ENCODE results near the gene PRDX5.

- RRBS = no CpG with 5 or more reads among the region's 1 CpG
CAGE:
- cytosol, long polyA plus RNA = no peak
- long polyA plus RNA = no peak
- nucleus, long polyA plus RNA = no peak
These were observed 3.2 kb upstream of the ENSG00000286264 start for GRCh38 chr11:64237787-64237934.

GRCh38 chr11:64294518-64295028, 3.5 kb downstream of the KCNK4 start:
- RRBS = no CpG with 5 or more reads among the region's 6 CpGs
CAGE:
- cytosol, long polyA plus RNA = no peak
- long polyA plus RNA = no peak
- nucleus, long polyA plus RNA = no peak

DNA sequence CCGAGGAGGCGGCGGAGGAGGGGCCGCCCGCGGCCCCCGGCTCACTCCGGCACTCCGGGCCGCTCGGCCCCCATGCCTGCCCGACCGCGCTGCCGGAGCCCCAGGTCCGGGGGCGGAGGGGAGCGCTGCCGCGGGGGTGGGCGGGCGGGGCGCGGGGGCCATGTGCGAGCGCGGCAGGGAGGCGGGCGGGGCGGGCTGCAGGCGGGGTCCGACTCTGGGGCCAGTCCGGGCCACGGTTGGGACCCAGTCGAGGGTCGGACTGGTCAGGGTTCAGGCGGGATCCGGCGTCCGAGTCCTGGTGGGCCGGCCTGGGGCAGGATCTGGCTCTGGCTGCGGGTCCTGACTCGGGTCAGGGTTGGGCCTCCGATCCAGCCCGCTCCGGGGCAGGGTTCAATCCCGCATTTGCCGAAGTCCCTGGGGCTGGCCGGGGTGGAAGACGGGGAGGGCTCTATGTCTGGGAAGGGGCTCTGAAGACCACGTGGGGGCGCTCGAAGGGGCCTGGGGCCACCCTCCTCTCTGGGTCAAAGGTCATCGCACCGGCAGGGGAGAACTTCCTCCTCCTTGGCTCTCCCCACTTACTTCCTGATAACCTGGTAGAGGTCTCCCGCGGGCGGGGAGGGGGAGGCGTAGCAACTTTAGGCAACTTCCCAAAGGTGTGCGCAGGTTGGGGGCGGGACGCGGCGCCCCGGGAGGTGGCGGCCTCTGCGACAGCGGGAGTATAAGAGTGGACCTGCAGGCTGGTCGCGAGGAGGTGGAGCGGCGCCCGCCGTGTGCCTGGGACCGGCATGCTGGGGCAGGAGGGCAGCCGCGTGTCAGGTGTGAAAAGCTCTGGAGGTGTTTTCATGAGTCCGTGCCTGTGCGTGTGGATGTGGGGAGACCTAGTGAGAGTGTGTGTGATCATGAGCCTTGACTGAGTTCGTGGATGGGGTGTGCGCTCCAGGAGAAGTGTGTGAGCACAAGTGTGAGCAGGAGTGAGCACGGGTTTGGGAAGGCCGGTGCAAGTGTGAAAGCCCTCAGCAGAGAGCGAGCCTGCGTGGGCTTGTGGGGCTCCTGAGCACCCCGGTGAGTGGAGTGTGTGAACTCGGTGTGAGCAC, 656 bp downstream of the ESRRA start:
- RRBS = 4% methylated on average over 34 of the region's 87 CpGs
CAGE:
- cytosol, long polyA plus RNA = no peak
- long polyA plus RNA = no peak
- nucleus, long polyA plus RNA = no peak

- RRBS = 3% methylated on average over 7 of the region's 36 CpGs
CAGE:
- cytosol, long polyA plus RNA = no peak
- long polyA plus RNA = no peak
- nucleus, long polyA plus RNA = no peak
These were observed 668 bp downstream of the TRMT112 start for GRCh38 chr11:64316409-64317373.

- RRBS = under 1% methylated on average over 8 of the region's 79 CpGs
CAGE:
- cytosol, long polyA plus RNA = start-site peak on the minus strand at chr11:64317123-64318074, 12,516 reads; start-site peak on the plus strand at chr11:64318068-64318254, 4,667 reads
- long polyA plus RNA = start-site peak on the minus strand at chr11:64317438-64317579, 11,152 and 7,309 reads in 2 replicates; start-site peak on the plus strand at chr11:64318037-64318274, 3,307 and 2,422 reads in 2 replicates
- nucleus, long polyA plus RNA = start-site peak on the minus strand at chr11:64317529-64317579, 5,382 reads; start-site peak on the plus strand at chr11:64318037-64318205, 2,044 reads
These were observed at the start of gene PRDX5 for GRCh38 chr11:64317374-64318356. TSS of gene PRDX5 (plus strand) at chr11:64318121.

- RRBS = no CpG with 5 or more reads among the region's 10 CpGs
CAGE:
- cytosol, long polyA plus RNA = no peak
- long polyA plus RNA = no peak
- nucleus, long polyA plus RNA = no peak
These were observed 64.2 kb downstream of the SLC22A12 start for GRCh38 chr11:64655099-64655669.

GRCh38 chr11:64711299-64711870, 11.6 kb downstream of the NRXN2 start:
- RRBS = 3% methylated on average over 7 of the region's 34 CpGs
CAGE:
- cytosol, long polyA plus RNA = no peak
- long polyA plus RNA = no peak
- nucleus, long polyA plus RNA = no peak

- RRBS = 60% methylated on average over 1 of the region's 12 CpGs
CAGE:
- cytosol, long polyA plus RNA = no peak
- long polyA plus RNA = no peak
- nucleus, long polyA plus RNA = no peak
These were observed 3.2 kb upstream of the NRXN2 start for GRCh38 chr11:64725896-64726824.

- RRBS = under 1% methylated on average over 42 of the region's 106 CpGs
CAGE:
- cytosol, long polyA plus RNA = start-site peak on the minus strand at chr11:64777695-64777763, 47 reads
- long polyA plus RNA = no peak
- nucleus, long polyA plus RNA = start-site peak on the minus strand at chr11:64777646-64777777, 22 reads; start-site peak on the plus strand at chr11:64777874-64777880, 17 reads
These were observed 772 bp downstream of the SF1 start for GRCh38 chr11:64777287-64778253.

GRCh38 chr11:64854214-64855373, 10.1 kb upstream of the CDC42BPG start:
- RRBS = no CpG with 5 or more reads among the region's 65 CpGs
CAGE:
- cytosol, long polyA plus RNA = no peak
- long polyA plus RNA = no peak
- nucleus, long polyA plus RNA = no peak

DNA sequence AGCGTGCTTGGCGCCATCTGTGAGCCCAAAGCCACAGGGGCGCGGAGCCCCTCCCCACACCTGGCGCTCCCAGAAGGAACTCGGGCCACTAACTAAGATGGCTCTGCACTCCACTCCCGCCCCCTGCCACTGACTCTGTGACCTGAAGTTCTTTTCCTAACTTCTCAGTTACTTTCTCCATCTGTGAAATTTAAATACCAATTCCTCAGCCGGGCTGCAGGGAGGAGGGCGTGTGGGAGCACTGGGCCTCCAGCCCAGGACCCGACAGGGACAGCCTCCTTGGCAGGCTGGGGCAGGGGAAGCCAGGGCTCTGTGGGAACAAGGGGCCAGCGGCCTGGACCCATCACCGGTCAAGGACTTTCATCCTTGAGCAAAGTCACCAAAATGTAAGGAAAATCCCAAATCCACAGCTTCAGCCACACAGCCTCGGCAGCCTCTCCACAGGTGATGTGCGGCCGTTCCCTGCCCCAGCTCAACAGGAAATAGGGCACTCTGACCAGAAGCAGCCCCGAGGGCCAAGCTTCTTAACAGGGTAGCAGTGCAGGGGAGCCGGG, 14.7 kb downstream of the EHD1 start:
- RRBS = no CpG with 5 or more reads among the region's 17 CpGs
CAGE:
- cytosol, long polyA plus RNA = no peak
- long polyA plus RNA = no peak
- nucleus, long polyA plus RNA = no peak

DNA sequence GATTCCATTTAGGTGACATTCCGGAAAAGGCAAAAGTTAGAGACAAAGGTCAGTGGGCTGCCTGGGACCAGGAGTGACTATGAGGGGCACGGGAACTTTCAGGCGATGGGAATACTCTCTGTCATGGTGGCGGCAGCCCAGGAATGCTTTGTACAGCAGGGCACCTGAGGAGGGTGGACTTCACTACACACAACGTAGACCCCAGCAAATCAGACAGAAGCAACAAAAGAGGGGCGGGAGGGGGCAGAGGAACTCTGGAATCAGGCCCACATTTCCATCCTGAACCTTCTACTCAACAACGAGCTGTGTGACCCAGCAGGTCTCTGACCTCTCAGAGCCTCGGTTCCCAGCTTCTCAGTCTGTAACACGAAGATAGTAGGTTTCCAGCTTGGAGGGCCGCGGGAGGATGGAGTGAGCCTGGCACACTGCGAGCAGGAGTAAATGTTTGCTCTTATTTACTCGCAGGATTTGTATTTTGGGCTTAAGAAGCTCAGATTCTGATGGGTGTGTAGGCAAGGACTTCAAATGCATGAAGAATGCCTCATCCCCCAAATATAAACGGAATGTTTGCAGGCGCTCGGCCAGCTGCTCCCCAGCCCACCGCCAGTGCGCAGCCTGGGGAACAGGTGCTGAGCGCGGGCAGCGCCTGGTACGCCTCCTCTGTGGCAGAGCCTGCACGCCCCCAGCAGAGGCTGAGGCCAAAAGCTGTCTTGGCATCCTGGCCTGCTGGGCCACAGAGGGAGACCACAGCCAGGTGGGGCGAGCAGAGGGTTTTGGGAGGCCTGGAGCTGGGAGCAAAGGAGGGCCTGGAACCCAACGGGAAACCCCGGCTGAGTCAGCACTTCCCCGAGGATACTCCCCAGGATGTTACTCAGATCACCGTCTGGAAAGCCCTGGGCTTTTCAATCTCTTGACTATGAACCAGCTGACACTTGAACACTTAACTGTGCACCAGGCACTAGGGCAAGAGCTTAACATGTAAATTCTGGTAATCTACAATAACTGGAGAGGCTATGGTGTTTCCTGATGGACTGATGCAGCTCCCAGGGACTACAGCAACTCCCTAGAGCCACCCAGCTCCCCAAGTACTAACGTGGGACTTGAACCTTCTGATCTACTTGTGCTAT, 9.5 kb downstream of the EHD1 start:
- RRBS = no CpG with 5 or more reads among the region's 29 CpGs
CAGE:
- cytosol, long polyA plus RNA = no peak
- long polyA plus RNA = no peak
- nucleus, long polyA plus RNA = no peak

DNA sequence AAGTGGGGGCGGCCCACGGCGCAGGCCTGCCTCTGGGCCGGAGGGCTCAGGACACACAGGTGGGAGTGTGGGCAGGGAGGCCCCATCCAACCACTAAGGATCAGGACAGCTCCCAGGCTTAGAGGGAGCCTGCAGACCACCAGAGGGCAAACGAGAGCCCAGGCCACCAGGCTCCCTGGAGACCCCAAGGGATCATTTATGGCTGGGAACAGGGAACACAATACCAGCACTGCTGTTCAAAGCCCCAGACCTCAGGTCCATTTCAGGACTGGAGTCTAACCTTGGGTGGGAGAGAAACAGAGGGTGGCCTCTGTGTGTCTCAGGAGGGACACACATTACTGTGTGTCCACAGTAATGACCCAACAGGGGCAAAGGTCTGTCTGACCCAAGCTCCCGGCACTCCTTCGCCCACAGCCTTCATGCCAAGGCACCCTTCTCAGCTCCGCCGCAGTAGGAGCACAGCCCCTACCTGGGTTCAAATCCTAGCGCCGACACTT, 8.5 kb downstream of the EHD1 start:
- RRBS = no CpG with 5 or more reads among the region's 11 CpGs
CAGE:
- cytosol, long polyA plus RNA = no peak
- long polyA plus RNA = no peak
- nucleus, long polyA plus RNA = no peak

DNA sequence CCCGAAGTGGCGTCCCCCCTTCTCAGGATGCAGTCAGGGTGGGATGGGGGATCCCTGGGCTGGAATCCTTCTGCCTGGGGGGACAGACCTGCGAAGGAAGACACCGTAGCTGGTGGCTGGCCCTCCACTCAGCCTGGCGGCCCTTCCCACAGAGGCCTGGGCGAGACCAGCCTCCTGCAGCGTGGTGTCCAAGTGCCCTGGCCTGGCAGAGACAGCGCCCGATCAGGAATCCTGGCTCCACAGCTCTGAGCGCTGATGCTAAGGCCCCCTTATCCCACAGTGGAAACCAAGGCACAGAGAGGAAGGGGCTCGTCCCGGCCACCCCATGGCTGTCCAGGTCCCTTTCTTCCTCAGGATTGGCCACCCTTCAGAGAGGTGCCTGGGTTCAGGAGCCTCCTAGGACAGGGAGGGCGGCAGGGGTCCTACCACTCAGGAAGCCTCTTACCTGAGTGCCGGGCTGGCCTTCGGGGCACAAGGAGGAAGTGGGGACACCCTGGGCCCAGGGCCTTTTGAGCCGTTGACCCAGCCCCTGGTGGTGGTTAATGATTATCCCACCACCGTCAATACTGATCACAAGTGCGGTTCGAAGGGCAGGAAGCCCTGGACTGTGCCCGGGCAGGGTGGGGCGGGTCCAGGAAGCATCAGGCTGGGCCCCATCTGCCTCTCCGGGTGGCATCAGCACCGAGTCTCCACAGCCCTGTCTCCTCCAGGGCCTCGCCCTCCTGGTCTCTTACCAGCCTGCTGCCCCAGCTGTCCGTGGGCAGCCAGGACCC, 14.7 kb upstream of the EHD1 start:
- RRBS = 87% methylated on average over 3 of the region's 25 CpGs
CAGE:
- cytosol, long polyA plus RNA = no peak
- long polyA plus RNA = no peak
- nucleus, long polyA plus RNA = no peak

- RRBS = no CpG with 5 or more reads among the region's 21 CpGs
CAGE:
- cytosol, long polyA plus RNA = no peak
- long polyA plus RNA = no peak
- nucleus, long polyA plus RNA = no peak
These were observed 15.6 kb upstream of the EHD1 start for GRCh38 chr11:64893739-64894709.

- RRBS = no CpG with 5 or more reads among the region's 24 CpGs
CAGE:
- cytosol, long polyA plus RNA = no peak
- long polyA plus RNA = no peak
- nucleus, long polyA plus RNA = no peak
These were observed 16.2 kb downstream of the ATG2A start for GRCh38 chr11:64900670-64901366.

GRCh38 chr11:64914262-64914774, 2.7 kb downstream of the ATG2A start:
- RRBS = no CpG with 5 or more reads among the region's 16 CpGs
CAGE:
- cytosol, long polyA plus RNA = no peak
- long polyA plus RNA = no peak
- nucleus, long polyA plus RNA = no peak

DNA sequence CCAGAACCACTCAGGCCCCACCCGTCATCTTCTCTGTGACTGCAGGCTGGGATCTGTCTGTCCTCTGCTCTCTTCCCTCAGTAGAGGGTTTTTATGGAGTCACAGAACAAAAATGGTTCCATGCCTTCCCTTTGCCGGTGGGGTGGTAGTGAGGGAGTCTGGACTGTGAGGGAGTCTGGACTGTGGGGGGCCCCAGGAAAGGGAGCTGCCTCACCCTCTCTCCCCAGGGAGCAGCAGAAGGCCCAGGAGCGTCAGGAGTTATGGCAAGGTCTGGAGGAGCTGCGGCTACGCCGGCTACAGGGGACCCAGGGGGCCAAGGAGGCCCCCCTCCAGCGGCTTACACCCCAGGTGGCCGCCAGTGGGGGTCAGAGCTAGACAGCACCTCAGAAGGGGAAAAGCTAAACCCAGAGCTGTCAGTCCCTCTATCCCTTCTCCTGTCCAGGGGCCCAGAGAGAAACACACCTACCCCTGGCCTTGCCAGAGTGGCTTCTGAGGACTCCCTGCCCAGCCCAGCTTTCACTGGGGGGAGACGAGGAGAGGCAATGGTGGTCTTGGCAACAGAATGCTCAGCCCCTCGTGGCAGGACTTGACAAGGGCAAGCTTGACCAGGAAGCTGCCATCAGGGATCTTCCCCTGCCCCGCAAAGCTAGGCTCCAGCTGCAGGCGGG, 2.1 kb downstream of the GPHA2 start:
- RRBS = no CpG with 5 or more reads among the region's 12 CpGs
CAGE:
- cytosol, long polyA plus RNA = no peak
- long polyA plus RNA = no peak
- nucleus, long polyA plus RNA = no peak

- RRBS = 81% methylated on average over 9 of the region's 16 CpGs
CAGE:
- cytosol, long polyA plus RNA = no peak
- long polyA plus RNA = no peak
- nucleus, long polyA plus RNA = no peak
These were observed 320 bp downstream of the MAJIN start for GRCh38 chr11:64971681-64971895.

- RRBS = no CpG with 5 or more reads among the region's 16 CpGs
CAGE:
- cytosol, long polyA plus RNA = no peak
- long polyA plus RNA = no peak
- nucleus, long polyA plus RNA = no peak
These were observed 3.4 kb downstream of the SAC3D1 start for GRCh38 chr11:65044404-65044789.

All from H1 (cell line).